Mesenteric fat pad (tissue), 1 donor: ENCODE measurements around the genes PALMD, GPR88, S1PR1 and GPSM2.

DNA sequence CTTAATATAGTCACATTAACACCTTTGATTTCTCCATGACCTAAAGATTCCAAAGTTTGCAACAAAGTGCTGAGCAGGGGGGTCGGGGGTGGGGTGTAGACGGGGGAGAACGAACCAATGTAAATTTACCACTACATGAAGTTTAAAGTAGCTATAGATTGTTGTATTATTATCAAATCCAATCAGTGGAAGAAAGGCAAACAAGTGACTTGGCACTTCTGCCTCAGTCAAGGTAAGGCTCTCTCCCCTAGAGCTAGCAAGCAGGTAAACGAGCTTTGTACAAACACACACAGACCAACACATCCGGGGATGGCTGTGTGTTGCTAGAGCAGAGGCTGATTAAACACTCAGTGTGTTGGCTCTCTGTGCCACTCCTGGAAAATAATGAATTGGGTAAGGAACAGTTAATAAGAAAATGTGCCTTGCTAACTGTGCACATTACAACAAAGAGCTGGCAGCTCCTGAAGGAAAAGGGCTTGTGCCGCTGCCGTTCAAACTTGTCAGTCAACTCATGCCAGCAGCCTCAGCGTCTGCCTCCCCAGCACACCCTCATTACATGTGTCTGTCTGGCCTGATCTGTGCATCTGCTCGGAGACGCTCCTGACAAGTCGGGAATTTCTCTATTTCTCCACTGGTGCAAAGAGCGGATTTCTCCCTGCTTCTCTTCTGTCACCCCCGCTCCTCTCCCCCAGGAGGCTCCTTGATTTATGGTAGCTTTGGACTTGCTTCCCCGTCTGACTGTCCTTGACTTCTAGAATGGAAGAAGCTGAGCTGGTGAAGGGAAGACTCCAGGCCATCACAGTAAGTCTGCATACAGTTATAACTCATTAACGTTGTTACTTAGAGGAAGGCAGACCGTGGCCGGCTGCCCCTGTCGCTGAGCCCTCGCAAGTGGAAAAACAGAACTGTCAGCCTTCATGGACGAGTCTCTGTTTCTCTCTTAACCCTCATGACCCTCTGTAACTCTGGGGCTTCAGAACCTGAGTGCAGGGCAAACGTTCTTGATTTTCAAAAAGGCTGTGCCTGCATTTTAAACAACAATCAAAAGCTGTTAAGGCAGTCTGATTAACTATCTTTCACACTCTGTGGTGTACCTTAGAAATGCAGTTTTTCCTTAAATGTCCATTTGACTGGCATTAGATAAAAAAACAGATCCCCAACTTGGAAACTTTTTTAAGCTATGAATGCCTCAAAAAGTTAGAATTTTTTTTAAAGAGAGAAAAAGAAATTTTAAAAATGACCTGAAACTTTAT lies at the start of gene PALMD:
PALMD (plus strand) TSS at position 552 of the 1,253 bp plus-strand sequence.
- PRO-cap: no peak

- PRO-cap: no peak
Observed at GRCh38 chr1:99727659-99728329, 38.6 kb downstream of the FRRS1 start.

DNA sequence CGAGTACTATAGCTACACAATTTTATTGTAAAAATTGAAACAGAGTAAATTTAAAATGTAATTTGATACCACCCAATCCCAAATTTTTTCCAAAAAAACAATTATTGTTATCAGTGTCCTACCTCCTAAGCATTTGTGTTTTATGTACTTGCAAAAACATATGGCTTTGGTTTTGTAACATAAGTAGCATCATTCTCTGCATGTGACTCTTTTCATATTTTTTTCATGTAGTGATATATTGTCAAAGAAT lies 12.3 kb upstream of the FRRS1 start:
- PRO-cap: no peak

- PRO-cap: no peak
Observed at GRCh38 chr1:100265396-100265881, 577 bp upstream of the RTCA start.

- PRO-cap: no peak
Observed at GRCh38 chr1:100354903-100355377, 2.6 kb downstream of the CDC14A start.

- PRO-cap: no peak
Observed at GRCh38 chr1:100412879-100413590, 60.7 kb downstream of the CDC14A start.

DNA sequence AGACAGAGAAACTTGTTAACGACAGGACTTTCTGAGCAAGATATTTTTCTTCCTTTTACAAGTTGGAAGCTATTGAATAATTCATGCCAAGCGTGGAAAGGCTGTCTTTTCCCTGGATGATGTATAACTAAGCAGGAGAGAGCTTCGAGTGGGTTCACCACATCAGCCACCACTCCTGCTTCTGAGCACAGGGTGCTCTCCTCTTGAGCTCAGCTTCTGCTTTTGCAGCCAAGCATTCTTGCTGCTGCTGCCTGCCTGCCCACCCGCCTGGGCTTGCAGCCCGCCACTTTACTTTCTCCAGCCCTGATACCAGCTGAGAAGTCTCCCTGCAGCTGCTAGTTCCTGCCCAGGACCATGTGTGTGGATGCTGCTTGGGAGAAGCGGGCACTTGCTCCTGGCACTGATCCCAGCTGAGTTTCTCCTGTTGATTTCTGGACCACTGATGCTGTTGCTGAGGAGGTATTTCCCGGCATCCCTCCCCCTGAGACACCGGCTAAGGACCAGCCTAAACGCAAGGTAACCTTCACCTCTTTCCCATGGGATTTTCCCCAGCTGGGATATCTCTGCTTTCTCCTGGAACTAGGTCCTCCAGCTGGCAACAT lies at the start of gene GPR88:
GPR88 (plus strand) TSS at position 153 of the 602 bp plus-strand sequence.
- PRO-cap: no peak

DNA sequence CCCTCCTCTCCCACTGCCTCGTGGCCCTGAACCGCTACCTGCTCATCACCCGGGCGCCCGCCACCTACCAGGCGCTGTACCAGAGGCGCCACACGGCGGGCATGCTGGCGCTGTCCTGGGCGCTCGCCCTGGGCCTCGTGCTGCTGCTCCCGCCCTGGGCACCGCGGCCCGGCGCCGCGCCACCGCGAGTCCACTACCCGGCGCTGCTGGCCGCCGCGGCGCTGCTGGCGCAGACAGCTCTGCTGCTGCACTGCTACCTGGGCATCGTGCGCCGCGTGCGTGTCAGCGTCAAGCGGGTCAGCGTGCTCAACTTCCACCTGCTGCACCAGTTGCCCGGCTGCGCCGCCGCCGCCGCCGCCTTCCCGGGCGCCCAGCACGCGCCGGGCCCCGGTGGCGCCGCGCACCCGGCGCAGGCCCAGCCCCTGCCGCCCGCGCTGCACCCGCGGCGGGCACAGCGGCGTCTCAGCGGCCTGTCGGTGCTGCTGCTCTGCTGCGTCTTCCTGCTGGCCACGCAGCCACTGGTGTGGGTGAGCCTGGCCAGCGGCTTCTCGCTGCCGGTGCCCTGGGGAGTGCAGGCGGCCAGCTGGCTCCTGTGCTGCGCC lies 1.5 kb downstream of the GPR88 start:
- PRO-cap: no peak

GRCh38 chr1:100582770-100583451 lies 45.0 kb downstream of the GPR88 start:
- PRO-cap: no peak

DNA sequence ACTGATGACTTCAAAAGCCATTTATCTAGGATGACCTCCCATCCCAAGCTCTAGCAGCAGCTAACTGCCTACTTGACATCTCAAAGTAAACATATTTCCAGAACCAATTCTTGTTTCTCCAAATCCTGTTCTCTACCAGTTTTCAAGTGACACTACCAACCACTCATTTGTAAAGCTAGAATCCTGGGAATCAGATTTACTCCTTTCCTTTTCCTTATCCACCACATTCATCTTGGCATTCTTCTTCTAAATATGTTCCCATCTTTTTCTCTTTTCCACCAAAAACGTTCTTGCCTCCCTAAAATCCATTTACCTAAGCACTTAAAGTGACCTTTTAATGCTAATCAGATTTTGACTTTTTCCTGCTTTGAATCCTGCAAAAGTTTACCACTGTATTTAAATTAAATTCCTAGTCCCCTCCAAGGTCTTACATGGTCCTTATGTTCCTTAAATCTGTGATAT lies 5.0 kb downstream of the DPH5 start:
- PRO-cap: no peak

DNA sequence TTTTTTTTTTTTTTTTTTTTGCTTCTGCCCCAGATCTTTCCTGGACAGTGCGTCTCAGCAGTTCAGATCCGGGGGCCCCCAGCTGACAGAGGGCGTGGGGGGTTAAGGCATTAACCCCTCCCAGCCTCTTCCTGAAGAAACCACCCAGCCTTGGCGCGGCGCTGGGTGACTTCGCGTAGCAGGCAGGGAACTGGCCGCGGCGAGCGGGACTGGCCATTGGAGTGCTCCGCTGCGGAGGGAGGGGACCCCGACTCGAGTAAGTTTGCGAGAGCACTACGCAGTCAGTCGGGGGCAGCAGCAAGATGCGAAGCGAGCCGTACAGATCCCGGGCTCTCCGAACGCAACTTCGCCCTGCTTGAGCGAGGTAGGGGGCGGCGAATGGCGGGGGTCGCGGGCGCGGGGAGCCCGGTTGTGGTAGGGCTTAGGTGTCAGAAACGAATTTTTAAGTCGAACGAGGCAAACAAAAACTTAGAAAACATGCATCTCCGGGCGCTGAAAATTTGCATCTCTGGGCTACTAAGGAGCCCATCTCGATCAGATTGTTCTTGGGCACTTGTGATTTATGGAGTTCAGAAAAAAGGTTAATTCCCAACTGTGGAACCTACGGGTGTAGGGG lies at the start of gene S1PR1:
S1PR1 (plus strand) TSS at position 284 of the 616 bp plus-strand sequence.
- PRO-cap: bidirectional peak, plus-strand start at position 178 of the sequence, minus-strand start outside the sequence; unidirectional peak, plus-strand start at position 284 of the sequence

DNA sequence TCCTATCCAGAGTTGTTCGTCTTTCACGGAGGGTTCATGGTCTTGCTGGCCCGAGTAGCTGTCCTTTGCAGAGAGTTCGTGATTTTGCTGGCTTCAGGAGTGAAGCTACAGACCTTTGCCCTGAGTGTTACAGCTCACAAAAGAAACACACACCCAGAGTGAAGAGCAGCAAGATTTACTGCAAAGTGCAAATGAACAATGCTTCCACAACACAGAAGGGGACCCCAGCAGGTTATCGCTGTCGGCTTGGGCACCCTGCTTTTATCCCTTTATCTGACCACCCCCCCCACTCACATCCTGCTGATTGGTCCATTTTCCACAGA lies 658.0 kb downstream of the AMY1C start:
- PRO-cap: no peak

- PRO-cap: no peak
Observed at GRCh38 chr1:107415247-107415748, 274.5 kb downstream of the NTNG1 start.

GRCh38 chr1:107673354-107673919 lies 291.5 kb downstream of the VAV3 start:
- PRO-cap: no peak

GRCh38 chr1:108049557-108049949 lies 84.6 kb upstream of the VAV3 start:
- PRO-cap: no peak

GRCh38 chr1:108106185-108106580 lies 94.0 kb downstream of the SLC25A24 start:
- PRO-cap: no peak

DNA sequence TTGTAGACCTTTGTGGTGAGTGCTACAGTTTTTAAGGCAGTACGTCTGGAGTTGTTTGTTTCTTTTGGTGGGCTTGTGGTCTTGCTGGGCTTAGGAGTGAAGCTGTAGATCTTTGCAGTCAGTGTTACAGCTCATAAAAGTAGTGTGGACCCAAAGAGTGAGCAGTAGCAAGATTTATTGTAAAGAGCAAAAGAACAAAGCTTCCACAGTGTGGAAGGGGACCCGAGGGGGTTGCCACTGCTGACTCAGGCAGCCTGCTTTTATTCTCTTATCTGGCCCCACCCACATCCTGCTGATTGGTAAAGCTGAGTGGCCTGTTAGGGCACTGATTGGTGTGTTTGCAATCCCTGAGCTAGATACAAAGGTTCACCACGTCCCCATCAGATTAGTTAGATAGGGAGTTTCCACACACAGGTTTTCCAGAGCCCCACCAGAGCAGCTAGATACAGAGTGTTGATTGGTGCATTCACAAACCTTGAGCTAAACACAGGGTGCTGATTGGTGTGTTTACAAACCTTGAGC lies 20.8 kb downstream of the HENMT1 start:
- PRO-cap: no peak

DNA sequence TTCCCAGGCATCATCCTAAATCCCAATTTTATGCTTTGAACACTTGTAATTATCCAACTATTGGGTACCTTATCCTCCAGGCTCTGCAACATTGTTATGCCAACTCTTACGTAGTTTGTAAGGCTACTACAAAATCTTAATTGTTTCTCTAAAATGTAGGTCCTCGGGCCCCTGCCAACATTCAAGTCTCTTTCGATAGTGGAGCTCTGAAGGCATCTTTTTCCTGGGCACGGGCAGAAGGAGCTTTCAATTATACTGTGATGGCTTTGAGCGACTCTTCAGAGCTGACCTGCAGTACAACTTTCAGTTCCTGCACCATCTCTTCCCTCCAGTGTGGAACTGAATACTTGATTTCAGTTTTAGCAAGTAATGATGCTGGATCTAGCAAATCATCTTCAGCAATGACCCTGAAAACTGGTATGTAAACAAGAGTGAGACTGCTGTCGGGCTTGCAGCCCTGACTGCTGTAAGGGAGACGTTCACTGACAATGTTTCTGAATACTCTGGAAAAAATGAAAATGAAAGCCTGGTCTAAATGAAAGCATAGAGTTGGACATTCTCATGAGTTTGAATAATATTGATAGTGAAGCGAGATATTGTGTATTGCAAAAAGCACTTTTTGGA lies 9.6 kb downstream of the FNDC7 start:
- PRO-cap: no peak

DNA sequence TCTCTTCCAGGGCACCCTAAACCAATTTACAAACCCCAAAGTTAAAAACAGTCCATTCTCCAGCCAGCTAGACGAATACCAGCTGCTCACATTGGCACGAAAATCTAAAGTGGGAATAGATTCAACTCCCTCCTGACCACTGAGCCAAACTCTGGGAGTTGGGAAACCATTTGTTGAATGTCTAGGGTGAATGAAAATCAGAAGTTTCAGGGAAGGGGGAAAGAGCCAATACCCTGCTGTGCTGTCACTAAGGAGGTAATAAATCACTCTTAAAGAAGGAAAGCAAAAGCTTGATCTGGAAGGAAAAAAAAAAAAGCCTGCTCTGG lies 42.2 kb downstream of the AKNAD1 start:
- PRO-cap: no peak

DNA sequence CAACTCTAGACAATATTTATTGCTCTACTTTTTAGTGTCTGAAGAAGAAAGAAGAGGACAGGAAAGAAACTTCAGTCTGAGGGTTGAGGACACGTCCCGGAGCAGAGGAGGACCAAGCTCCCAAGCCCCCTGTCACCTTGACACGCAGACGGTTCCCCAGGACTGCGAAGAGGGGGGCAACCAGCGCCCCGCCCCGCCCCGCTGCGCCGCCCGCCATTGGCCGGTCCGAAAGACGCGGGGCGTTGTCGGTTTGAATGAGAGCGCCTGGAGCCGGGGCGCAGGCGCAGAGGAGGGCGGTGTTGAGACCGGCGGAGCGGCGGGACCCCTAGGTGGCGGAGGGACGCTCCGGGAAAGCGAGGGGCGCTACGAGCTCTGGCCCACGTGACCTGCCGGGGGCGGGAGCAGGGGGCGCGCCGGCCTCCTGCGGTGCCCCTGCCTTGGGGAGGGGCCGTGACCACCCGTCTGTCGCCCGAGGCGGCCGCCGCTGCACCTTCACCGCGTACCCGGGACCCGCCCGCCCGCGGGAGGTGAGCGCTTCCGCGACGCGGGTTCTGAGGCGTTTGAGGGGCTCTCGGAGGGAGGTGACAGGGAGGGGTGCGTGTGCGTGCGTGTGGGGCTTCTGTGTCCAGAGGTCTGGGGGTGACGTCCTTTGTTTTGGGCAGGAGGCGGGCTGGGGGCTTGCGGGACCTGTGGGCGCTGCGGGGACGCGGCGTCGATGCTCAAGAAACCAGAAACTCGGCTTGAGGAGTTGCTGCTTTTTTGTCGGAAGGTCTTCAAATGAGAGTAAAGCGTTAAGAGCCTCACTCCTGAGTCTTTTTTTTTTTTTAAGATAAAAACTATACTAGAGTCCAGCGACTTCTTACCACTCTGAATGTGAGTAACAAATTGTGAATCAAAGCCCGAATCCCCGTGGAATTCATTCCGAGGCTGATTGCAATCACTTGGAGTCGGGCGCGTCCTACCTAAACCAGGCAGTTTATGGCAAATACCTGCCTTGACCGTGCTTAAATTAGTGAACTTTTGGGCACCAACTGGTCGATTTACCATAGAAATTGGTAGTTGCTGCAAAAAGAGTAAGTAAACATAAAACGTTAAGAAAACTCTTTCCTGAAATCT lies at the start of gene GPSM2:
GPSM2 (plus strand) TSS at position 284 of the 1,116 bp plus-strand sequence.
- PRO-cap: bidirectional peak, plus-strand start at position 286 of the sequence, minus-strand start at position 166 of the sequence